ENCODE results near the genes COL4A1 and NAXD.

DNA sequence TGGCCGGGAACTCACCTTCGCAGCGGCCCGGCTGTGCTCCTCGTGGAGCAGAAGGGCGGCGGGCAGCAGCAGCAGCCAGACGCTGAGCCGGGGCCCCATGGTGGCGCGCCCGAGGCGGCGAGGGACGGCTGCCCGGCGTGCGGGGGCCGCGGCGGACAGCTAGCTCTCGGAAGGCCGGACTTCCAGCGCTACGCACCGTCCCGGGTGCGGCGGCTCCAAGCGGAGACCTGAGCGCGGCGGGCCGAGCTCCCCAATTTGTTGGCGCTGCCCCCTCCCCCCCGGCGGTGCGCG, at the start of gene COL4A1:
Gene COL4A1, minus strand, starts transcription at position 229 of the 291 bp plus-strand sequence.
- RRBS = 3% methylated on average over 31 of the region's 39 CpGs

DNA sequence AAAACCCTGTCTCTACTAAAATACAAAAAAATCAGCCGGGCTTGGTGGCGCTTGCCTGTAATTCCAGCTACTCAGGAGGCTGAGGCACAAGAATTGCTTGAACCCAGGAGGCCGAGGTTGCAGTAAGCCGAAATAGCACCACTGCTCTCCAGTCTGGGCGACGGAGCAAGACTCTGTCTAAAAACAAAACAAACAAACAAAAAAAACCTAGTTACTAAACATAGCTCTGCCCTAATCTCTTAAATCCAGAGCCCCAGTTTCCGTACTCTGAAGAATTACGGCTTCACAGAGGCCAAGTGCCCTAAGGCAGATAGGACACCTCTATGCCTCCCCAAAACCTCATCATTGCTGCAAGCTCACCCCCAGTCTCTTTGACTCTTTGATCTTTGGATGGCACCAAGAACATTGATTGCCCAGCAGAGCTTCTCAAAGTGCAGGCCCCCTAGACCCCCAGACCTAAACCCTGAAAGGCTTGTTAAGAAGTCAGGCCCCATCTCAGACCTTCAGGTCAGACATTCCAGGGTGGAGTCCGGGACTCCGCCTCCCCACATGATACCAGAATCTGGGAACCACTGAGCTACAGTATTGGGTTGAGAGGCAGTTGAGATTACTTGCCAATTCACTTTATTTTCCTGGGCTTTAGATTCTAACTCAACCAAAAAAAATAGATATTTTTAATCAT, 2.9 kb downstream of the COL4A2 start:
- RRBS = no CpG with 5 or more reads among the region's 10 CpGs

- RRBS = no CpG with 5 or more reads among the region's 15 CpGs
Observed at GRCh38 chr13:110313759-110314448, 6.8 kb downstream of the COL4A2 start.

DNA sequence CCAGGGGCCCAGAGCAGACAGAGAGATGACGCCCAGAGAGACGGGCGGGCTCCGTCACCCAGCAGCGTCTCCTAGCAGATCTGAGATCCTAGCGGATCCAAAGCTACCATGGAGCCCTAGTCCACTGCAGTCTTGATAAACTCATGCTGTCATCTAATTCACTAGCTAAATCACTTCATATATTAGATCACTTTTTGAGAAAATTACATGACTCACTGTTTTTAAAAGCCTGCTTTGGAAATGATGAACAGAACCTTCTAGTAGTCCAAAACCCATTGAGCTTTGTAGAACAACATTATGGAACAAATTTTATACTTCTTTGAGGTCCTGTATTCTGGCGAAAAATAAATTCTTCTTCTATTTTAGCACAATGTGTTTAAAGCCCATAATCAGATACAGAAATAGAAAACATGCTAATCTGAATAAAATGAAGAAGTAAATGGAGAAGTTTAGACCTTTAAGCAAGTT, 21.6 kb downstream of the COL4A2 start:
- RRBS = no CpG with 5 or more reads among the region's 7 CpGs

GRCh38 chr13:110346784-110347076, 39.6 kb downstream of the COL4A2 start:
- RRBS = no CpG with 5 or more reads among the region's 12 CpGs

GRCh38 chr13:110415740-110416418, 108.8 kb downstream of the COL4A2 start:
- RRBS = no CpG with 5 or more reads among the region's 13 CpGs

DNA sequence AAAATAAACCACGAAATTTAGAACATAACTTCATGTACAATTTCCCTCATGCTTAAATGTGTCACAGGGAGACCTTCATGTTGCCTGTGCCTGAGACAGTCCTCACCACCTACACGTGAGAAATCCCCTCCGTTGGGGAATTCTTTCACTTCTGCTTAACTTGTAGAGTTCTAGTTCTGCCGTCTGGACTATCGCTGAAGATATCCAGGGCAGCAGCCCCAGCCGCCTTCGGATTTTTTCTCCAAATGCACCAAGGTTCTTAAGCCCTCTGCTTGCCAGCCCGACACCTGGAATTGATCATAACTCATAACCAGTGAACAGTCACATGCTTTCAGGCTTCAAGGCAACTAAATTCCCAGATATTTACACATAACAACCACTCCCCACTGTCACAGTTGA, 114.5 kb downstream of the RAB20 start:
- RRBS = no CpG with 5 or more reads among the region's 8 CpGs

GRCh38 chr13:110470276-110470968, 91.1 kb downstream of the RAB20 start:
- RRBS = 58% methylated on average over 3 of the region's 13 CpGs

DNA sequence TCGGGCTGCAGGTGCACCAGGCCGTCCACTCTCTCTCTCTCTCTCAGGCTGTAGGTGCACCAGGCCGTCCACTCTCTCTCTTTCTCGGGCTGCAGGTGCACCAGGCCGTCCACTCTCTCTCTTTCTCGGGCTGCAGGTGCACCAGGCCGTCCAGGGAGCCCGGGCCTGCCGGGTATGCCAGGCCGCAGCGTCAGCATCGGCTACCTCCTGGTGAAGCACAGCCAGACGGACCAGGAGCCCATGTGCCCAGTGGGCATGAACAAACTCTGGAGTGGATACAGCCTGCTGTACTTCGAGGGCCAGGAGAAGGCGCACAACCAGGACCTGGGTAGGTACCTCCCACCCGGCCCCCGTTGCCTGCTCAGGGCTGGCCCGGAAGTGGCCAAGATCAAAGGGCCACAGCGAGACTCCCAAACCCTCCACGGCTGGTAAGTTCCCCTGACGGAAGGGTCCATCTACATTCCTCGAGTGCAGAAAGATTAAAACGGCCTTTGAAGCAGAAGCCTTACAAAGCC, 55.2 kb downstream of the RAB20 start:
- RRBS = 89% methylated on average over 6 of the region's 23 CpGs

- RRBS = no CpG with 5 or more reads among the region's 12 CpGs
Observed at GRCh38 chr13:110507103-110507726, 54.3 kb downstream of the RAB20 start.

DNA sequence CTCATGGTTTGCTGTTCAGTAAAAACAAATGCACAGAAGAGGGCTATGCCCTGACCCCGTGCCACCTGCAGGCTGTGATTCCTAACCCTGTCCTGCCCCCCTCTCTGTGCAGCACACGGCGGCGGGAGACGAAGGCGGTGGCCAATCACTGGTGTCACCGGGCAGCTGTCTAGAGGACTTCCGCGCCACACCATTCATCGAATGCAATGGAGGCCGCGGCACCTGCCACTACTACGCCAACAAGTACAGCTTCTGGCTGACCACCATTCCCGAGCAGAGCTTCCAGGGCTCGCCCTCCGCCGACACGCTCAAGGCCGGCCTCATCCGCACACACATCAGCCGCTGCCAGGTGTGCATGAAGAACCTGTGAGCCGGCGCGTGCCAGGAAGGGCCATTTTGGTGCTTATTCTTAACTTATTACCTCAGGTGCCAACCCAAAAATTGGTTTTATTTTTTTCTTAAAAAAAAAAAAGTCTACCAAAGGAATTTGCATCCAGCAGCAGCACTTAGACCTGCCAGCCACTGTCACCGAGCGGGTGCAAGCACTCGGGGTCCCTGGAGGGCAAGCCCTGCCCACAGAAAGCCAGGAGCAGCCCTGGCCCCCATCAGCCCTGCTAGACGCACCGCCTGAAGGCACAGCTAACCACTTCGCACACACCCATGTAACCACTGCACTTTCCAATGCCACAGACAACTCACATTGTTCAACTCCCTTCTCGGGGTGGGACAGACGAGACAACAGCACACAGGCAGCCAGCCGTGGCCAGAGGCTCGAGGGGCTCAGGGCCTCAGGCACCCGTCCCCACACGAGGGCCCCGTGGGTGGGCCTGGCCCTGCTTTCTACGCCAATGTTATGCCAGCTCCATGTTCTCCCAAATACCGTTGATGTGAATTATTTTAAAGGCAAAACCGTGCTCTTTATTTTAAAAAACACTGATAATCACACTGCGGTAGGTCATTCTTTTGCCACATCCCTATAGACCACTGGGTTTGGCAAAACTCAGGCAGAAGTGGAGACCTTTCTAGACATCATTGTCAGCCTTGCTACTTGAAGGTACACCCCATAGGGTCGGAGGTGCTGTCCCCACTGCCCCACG, 49.4 kb downstream of the RAB20 start:
- RRBS = no CpG with 5 or more reads among the region's 43 CpGs

- RRBS = 71% methylated on average over 5 of the region's 28 CpGs
Observed at GRCh38 chr13:110520371-110521572, 40.8 kb downstream of the RAB20 start.

- RRBS = no CpG with 5 or more reads among the region's 6 CpGs
Observed at GRCh38 chr13:110538507-110539361, 22.8 kb downstream of the RAB20 start.

DNA sequence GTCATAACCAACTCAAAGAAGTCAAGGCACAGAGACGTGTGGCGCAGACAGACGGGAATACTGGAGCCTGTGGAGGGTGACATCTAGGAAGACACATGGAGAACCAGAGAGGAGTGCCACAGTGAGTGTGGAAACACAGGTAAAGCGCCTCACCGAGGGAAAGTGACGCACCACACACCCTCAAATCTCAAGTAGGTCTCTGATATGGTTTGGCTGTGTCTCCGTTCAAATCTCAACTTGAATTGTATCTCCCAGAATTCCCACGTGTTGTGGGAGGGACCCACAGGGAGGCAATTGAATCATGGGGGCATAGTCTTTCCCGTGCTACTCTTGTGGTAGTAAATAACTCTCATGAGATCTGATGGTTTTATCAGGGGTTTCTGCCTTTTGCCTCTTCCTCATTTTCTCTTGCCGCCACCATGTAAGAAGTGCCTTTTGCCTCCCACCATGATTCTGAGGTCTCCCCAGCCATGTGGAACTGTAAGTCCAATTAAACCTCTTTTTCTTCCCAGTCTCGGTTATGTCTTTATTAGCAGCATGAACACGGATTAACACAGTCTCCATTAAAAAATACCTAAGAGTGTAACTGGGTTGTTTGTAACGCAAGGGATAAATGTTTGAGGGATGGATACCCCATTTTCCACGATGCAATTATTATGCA, 16.8 kb downstream of the RAB20 start:
- RRBS = no CpG with 5 or more reads among the region's 14 CpGs

DNA sequence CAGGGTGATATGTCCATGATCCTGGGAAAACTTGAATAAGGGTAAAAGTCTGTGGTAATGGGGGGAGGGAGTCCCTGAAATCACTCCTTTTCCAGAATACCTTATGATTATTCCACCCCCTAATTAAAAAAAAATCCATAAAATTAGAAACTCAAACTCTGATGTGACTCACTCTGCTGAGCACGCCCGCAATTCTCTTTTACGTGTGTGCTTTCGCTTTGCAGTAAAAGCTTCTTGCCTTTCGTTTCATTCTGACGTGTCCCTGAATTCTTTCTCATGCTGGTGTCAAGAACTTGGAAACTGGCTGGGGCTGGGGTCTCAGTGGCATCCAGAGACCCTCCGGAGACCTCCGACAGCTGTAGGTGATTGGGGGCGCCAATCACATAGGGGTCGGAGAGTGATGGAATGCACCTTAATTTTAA, 4.2 kb upstream of the NAXD start:
- RRBS = no CpG with 5 or more reads among the region's 10 CpGs

- RRBS = 1% methylated on average over 15 of the region's 42 CpGs
Observed at GRCh38 chr13:110615094-110615704, at the start of gene NAXD. Gene NAXD, plus strand, starts transcription at chr13:110615545.

DNA sequence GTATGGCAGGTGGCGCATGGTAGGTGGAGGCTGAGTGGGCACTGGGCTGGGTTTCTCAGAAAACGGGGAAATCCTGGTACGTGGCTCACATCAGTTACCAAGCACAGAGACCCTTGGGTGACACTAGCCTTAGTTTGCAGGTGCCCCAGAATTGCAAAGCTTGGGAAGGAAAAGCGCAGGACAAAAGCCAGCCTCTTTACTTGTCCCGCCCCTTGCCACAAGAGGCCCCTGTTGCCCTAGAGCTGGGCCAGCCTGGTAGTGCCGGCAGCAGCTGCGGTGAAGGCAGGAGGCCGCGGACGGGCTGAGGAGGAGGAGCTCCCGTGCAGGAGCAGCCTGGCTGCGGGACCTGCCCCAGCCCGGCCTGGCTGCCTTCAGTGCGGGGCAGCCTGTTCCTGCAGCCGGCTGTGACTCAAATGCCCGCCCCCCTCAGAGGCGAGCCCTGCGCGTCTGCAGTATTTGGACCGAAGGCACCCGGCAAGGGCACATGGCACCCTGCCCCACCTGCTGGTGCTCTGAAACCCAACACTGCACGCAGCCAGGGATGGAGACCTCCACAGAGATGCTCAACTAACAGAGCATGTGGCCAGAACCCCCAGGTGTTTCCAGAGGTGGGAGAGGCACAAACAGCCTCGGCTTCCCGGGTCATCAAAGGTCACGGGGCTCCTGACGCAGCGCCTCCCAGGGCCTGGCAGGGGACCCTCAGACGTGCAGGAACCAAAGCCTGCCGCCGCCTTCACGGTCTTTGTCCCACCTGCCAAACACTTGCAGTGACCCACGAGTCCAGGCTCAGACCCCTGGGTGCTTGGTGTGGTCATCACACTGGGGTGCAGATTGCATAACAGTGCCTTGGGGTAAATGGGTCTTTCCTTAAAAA, 29.7 kb downstream of the NAXD start:
- RRBS = 22% methylated on average over 14 of the region's 32 CpGs

GRCh38 chr13:110713928-110714713, 621 bp downstream of the ING1 start:
- RRBS = 1% methylated on average over 37 of the region's 86 CpGs

GRCh38 chr13:110719594-110720194, 6.2 kb downstream of the ING1 start:
- RRBS = no CpG with 5 or more reads among the region's 25 CpGs

DNA sequence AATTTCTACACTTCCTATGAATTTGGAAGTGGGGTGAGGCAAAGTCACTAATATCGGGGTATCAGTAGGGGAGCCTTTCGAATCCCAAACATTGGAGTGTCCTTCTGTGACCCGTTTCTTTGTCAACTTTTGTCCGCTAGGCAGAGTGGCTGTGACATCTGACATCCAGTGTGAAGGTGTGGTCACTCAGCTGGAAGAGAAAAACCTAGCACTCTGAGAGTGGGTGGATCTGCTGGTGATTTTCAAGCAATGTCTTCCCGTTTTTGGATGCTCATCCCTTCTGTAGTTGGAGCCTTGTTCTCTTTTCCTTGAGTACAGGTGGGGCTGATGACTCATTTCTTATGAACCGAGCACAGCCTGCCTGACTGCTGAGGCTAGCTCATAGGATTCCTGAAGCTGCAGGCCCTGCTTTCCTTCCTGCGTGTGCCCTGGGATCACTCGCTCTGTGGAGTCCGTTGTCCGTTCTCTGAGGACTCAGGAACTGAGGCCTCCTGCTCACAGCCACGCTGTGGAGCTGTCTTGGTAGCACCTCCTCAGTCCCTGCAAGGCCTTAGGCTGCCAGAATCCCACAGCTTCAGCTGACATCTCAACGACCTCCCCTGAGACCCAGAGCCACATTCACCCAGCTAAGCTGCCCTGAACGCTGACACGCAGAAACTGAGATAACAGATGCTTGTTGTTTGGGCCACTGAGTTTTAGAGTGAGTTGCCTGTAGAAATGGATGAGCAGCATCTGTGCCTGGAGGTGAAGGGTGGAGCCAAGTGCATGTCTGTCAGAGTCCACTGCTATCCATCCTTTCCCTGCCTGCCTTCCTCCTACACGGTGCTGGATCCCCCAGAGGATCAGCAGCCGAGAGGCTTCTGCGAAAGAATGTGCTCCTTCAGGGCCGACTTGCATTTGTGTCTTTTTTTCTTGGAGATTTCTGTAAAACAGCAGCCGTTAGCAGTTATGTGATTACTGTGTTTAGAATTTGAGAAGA, 72.9 kb downstream of the ARHGEF7 start:
- RRBS = no CpG with 5 or more reads among the region's 19 CpGs

All from pericardium (tissue), 1 donor.